Measurements from ENCODE around the genes LGI4, FFAR1, FFAR2, SBSN and TMEM147.

- PRO-cap: no peak
Measured at GRCh38 chr19:34667519-34668437, 9.2 kb downstream of the SCGB2B2 start.

DNA sequence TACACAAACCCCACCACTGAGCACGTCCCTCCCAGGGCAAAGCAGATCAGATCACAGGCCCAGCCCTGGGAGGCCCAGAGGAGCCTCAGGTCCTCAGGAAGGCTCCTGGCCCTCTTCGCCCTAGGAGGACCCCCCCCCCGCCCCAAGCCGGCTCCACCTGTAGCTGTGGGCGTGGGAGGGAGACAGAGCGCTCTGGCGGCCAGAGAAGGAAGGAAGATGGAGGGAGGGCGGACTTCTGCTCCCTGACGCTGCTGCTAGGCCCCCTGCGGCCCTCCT, 1.3 kb upstream of the ZNF181 start:
- PRO-cap: no peak

DNA sequence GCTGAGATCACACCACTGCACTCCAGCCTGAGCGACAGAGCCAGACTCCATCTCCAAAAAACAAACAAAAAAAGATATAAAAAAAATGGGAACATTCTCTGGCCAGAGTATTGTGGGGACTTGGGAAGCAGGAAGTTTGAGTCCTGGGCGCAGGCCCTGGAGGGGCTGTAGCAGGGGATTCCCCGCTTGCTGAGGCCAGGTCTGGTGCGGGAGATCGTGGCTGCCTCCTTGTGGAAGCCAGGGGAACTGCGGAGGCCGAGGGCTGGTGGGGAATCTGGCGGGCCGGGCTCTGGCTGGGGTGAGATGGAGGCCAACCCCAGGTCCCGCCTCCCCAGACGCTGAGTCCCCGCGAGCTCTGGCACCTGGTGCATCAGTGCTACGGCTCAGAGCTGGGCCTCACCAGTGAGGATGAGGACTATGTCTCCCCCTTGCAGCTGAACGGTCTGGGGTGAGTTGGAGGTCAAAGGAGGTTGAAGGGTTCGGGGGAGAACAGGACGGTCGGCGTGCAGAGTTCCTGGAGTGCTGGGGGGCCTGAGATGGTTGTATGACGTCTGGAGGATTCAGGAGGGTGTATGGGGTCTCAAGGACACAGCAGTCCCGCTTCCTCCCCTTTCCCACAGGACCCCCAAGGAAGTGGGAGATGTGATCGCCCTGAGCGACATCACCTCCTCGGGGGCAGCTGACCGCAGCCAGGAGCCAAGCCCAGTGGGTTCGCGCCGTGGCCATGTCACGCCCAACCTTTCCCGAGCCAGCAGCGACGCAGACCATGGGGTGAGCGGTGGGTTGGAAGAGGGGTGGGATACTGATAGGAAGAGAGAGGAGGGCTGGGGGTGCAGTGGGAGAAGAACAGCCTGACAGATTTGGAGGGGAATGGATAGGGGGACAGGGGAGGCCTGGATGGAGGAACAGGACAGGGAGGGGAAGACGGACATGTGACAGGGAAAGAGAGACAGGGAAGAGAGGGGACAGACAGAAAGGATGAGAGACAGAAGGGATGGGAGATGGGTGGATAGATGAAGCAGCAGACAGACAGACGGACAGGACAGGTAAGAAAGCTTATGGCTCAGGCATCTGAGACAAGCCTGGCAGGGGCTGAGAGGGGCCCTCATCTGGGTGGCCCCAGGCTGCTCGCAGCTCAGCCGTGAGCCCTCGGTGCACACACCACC, 13.2 kb downstream of the GRAMD1A start:
- PRO-cap: no peak

DNA sequence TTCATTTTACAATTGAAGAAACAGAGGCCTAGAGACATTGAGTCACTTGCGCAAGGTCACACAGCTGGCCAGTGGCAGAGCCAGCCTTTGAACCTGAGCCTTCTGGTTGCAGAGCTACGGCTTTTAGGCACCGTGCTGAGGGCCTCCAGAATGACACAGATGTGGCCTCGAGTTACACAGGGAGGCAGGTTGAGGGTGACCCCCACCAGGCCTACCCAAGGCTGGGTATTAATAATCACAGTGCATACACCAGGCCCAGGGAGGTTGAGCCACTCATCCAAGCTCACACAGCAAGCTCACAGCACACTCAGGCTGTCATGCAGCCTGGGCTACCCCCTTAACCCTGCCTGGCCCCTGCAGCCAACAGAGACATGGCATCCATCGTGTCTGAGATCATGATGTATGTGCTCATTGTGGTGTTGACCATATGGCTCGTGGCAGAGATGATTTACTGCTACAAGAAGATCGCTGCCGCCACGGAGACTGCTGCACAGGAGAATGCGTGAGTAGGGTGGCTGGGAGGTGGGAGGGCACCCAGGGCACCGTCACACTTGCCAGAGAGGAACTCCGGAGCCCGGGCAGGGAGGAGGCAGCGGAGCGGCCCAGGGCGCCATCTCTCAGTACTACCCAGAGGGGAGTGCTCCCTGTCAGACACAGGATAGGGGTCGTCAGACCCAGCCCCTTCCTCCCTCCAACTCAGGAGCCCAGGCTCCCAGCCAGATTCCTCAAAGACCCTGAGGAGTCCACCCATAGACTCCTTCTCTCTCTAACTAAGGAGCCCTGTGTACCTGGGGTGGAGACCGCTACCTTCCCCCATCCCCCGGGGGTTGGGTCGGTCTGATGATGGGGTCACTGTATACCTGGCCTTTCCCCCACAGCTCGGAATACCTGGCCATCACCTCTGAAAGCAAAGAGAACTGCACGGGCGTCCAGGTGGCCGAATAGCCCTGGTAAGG, 2.5 kb upstream of the HPN start:
- PRO-cap: no peak

DNA sequence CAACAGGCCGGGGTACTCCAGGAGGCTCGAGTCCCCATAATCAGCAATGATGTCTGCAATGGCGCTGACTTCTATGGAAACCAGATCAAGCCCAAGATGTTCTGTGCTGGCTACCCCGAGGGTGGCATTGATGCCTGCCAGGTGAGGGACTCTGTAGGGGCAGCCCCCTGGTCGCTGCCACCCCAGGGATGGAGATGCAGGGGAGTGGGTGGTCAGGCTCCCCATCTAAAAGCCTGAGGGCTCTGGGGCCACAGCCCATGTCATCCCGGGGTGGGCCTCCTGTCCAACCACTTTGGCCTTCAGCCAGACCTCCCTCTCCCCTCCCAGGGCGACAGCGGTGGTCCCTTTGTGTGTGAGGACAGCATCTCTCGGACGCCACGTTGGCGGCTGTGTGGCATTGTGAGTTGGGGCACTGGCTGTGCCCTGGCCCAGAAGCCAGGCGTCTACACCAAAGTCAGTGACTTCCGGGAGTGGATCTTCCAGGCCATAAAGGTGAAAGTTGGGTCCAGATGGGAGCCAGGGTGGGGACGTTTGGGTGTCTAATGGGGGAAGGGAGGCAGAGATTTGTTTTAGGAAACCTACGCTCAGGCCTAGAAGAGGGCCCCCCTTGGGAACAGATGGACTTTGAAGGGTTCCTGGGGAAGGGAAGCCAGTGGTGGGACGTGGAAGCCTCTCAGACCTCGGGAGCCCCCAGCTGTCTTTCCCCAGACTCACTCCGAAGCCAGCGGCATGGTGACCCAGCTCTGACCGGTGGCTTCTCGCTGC, 24.2 kb downstream of the HPN start:
- PRO-cap: no peak

DNA sequence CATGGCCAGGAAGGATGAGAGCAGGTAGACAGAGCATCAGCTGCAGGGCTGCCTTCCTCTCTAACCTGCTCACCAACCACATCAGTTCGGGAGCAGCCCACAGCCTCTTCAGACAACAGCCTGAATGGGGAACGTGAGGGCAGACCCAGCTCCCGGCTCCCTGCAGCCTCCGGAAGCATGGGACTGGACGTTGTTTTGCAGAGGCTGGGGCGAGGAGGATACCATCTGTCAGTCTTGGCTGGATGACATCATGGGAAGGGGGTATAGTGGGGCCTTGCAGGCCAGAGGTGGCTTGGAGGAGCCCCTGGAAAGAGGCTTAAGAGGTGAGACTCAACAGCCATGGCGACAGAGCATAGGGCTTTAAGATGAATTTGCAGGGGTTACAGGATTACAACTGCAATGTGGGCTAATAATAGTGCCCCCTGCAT, 1.4 kb downstream of the FXYD3 start:
- PRO-cap: no peak

DNA sequence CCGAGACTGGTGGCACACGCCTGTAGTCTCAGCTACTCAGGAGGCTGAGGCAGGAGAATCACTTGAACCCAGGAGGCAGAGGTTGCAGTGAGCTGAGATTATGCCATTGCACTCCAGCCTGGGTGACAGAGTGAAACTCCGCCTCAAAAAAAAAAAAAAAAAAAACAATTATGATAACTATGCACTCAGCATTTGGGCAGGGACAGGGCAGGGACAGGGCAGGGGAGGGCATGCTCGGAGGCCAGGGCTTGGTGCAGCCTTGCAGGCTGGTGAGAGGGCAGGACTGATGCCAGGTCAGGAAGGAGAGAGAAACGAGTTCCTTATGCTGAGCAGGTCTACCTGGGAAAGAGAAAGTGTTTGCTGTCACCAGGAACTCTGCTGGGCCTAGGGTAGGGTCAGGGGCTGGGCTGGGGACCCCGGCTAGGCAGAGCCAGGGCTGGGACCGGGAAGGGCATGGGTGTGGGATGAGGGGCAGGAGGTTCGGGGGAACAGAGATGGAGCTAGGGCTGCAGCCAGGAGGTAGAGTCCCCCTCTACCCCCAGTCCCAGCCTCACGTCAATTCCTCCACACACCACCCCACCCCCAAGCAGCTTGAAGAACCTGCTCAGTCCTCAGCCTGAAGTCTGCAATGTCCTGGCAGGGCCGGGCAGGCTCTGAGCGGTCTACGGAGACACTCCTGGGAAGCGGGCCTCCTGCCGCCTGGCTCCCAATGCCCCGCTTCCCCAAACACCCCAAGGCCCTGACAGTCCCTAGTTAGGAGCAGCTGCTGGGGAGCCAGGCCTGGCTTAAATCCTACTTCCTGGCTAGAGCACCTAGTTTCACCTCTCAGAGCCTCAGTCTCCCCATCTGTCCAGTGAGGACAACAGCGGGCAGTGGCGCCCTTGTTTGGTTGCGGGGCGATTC, 2.8 kb downstream of the FXYD3 start:
- PRO-cap: no peak

GRCh38 chr19:35129297-35130338, 5.2 kb downstream of the LGI4 start:
- PRO-cap: no peak

DNA sequence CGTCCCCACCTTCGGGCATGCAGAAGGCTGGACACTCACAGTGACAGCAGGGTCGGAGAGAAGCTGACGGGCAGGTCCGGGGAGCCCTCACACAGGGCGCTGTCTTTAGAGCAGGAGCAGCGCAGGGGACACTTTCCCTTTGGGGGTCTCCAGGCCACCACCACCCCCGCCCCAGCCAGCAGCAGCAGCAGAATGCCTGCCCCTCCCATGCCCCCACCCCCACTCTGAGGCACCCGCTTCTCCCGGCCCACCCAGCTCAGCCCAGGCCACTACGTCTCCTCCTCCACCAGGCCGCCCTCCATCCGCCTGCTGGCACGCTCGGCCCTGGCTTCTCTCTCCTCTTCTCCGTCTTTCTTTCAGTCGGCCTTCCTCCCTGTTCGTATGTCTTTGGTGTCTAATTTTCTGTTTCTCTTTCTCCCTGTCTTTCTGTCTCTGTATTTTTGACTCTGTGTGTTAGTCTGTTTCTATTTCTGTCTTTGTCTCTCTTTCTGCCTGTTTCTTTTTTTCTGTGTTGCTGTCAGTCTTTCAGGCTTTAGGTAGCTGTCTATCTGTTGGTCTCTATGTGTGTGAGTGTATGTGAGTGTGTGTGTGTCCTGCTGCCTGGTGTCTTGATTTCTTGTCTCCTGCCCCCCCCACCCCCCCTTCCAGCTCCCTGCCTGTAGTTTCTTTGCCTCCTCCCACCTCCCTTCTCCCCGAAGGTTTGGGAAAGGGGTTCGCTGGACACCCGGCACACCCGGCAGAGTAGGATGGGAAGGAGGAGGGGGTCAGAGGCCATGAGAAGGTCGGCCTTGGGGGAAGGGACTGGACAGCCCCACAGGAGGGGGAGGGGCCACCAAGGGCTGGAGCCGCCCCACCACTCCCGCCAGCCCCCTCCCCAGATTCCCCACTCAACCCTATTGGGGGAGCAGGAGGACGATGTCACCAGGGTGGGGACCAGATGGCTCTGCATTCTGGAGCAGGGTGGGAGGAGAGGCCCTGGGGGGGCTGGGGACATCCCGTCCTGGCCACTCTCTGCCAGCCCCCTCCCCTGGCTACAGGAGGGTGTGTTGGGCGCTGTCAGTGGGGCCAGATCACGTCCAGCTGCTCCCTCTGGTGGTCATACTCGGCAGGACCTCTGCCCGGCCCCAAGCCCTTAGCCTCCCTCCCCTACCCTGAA, at the start of gene LGI4:
TSS of gene LGI4 (minus strand) at position 588 of the 1,156 bp plus-strand sequence.
- PRO-cap: no peak

- PRO-cap: no peak
Measured at GRCh38 chr19:35138419-35138724, 252 bp upstream of the FXYD1 start.

- PRO-cap: bidirectional peak, plus-strand start at chr19:35211013, minus-strand start at chr19:35210855
Measured at GRCh38 chr19:35210596-35211118, 17.9 kb downstream of the FAM187B start.

DNA sequence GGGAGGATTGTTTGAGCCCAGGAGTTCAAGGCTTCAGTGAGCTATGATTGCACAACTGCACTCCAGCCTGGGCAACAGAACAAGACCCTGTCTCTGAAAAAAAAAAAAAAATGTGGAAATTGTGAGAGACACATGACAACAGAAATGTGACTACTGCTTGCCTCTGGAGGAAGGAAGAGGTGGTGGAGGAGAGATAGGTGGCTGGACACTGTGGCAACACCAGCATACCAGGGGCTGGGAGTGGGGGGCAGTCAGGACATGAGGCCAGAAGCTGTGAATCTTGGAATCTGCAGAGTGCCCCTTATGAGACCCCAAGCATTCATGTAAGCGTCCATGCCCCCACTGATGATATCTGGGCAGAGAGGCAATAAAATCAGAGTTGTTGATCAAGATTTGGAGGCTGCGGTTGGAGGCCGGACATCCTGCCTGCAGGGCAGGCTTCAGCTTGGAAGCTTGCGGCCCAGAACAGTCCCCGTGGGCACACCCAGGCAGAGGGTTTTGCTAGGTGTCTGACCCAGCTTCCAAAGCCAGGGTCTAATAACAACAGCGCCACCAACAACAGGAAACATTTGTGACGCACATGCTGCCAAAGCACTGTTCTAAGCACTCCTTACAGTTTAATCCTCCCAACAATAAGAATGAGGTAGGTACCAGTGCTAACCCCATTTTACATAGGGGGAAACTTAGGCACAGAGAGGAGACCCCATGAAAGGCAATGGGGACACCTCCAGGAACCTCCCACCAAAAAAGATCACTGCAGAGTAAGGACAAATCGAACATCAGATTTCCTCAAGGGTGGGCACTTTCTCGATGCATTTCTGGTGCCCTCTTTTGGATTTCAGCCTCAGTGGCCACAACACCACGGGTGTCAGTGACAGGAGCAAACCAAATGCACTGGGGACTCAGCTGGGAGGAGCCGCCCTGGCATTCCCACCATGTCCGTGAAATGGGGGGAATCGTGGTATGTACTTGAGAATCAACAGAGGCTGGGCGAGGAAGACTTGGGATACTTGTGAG, 16.7 kb downstream of the FAM187B start:
- PRO-cap: bidirectional peak, plus-strand start at position 158 of the sequence, minus-strand start at position 84 of the sequence; bidirectional peak, plus-strand start at position 463 of the sequence, minus-strand start at position 354 of the sequence

GRCh38 chr19:35337641-35338744, 9.0 kb downstream of the CD22 start:
- PRO-cap: no peak

- PRO-cap: no peak
Measured at GRCh38 chr19:35346501-35347058, 1.1 kb upstream of the FFAR1 start.

DNA sequence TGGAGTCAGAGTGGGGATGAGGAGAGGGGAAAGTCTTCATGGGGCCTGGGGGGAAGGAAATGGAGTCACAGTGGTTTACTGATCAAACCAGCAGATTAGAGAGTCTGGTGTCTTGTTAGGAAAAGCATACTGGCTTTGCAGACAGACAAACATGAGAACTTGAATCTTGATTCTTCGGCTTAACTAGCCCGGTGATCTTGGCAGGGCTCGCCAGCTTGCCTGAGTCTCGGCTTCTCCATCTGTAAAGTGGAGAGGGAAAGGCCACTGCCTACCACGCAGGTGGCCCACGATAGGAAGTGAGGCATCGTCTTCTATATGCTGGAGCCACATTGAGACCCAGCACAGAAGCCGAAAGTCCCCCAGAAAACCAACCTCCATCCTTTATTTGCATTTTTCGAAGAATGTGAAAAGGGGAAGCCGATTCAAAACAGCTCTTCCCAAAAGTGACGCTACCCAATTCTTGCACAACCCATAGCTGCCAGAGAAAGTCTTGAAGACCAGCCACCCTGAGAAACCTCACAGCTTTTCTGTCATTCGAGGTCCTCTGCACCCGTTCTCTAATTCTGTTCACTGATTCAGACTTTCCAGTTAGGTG, at the start of gene FFAR1:
TSS of gene FFAR1 (plus strand) at position 519 of the 595 bp plus-strand sequence.
- PRO-cap: no peak

GRCh38 chr19:35436678-35437628, 11.1 kb upstream of the FFAR2 start:
- PRO-cap: no peak

GRCh38 chr19:35447989-35449008, at the start of gene FFAR2:
Gene FFAR2, plus strand, starts transcription at chr19:35448257.
- PRO-cap: no peak

GRCh38 chr19:35528033-35528578, at the start of gene SBSN:
Gene SBSN, minus strand, starts transcription at chr19:35528311.
- PRO-cap: no peak

DNA sequence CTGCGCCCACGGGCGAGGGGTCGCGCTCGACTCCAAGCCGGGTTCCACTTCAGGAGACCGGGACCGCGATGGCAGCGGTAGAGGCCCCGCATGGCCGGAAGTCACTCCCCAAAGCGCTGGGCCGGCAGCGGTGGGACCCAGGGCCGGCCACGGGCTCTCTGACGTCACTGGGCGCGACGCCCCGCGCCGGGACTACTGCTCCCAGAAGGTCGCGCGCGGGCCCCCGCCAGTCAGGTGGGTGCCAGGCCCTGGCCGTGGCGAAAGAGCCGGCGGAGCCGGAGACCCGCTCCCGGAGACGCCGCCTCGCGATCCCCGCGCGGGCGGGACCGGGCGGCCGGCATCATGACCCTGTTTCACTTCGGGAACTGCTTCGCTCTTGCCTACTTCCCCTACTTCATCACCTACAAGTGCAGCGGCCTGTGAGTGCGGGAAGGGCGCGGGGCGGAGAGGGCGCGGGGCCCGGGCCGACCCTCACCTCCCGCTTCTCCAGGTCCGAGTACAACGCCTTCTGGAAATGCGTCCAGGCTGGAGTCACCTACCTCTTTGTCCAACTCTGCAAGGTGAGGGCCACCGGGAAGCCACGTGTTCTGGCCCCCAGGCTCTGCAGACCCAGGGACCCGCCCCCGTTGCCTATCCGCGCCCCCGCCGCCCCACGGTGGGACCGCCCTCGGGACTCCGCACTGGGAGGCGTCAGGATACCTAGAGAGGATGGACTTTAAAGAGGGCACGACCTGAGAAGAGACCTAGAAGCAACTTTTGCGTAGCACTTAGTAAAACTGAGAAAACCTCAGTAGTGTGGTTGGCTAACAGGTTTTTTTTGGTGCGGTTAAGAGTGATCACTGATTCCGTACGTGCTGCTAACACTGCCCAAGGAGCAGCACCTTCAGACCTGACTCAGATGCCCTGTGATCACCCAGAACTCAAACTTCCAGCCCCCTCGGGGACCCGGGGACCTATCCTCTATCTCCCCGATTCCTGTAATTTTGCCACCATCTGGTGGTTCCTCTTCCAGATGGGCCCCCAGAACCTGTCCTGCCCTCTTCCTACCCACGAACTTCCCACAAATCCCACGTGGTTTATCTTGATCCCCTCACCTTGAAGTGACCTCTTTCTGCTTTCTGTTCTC, at the start of gene TMEM147:
TSS of gene TMEM147 (plus strand) at position 229 of the 1,126 bp plus-strand sequence.
- PRO-cap: bidirectional peak, plus-strand start at position 233 of the sequence, minus-strand start at position 106 of the sequence

DNA sequence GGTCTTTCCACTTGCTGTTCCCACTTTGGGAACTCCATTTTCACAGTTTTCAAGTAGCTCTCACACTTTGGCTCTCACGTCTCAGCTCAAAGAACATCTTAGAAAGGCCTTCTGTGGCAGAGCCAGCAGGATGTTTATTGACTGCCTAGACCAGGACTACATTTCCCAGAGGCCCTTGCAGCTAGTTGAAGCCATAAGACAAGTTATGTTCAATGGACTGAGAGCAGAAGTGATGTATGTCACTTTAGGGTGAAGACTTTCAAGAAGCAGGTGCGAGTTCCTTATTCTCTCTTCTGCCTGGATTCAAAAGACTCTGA, 4.3 kb upstream of the HAUS5 start:
- PRO-cap: no peak

Measured in NALM6 (cell line).